Colonic mucosa (tissue), 1 donor: ENCODE measurements around a stretch of chr7.

DNA sequence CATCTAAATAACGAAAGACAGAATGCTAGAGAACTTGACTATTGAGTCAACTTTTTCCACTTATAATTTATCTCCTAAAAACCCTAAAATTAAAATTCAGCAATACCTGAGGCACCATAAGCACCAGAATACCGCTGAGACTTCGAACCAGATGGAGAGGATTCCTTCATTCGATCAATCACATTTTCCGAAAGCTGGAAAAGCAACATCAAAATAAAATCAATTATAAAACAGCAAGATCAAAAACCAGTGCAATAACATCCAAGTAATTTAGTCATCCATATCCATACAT, 11.9 kb downstream of the CHCHD3 start:
- PRO-cap = no peak

DNA sequence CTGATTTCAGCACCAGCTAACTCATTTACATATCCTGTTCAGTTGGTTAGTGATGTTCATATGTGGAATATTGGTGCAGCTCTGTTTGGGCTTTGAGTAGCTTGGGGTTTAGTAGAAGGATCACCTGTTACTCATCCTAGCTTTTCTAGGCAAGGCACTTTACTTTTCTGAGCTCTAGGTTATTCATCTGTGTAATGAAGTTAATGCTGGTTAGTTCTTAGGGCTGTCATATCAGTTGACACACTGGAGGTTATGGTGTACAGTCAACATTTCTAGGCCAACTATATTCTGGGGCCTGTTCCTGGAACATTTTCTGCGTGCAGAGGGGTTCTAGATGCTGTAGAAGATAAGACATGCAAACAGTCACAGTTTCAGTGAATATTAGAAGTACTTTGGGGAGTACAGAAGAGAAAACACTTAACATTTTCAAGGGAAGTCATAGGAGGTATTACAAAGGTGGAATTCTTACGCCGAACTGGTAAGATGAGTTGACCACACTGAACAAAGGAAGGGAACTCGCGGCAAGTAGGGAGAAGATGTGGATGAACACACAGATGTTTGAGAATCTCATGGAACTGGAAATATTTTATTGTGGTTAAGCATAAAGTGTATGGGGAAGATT, 238.6 kb downstream of the EXOC4 start:
- PRO-cap = no peak

DNA sequence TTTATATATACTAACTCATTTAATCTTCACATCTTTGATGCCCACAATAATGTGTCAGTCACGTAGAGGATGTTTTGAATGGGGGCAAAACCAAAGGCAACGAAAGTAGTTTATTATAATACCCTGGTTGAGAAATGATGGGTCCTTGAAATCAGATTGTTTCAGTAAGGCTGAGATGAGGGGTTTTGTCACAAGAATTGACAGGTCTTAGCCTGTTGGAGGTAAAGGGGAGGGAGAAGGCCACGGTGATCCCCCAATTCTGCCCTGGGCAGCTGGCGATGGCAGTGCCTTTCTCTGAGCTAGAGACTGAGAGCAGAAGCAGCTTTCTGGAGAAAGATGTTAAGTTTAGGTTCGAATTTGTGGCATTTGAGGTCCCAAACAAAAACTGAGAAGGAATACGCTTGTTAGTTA, 373.2 kb upstream of the LRGUK start:
- PRO-cap = no peak

GRCh38 chr7:134212745-134213285, 85.7 kb downstream of the LRGUK start:
- PRO-cap = no peak

DNA sequence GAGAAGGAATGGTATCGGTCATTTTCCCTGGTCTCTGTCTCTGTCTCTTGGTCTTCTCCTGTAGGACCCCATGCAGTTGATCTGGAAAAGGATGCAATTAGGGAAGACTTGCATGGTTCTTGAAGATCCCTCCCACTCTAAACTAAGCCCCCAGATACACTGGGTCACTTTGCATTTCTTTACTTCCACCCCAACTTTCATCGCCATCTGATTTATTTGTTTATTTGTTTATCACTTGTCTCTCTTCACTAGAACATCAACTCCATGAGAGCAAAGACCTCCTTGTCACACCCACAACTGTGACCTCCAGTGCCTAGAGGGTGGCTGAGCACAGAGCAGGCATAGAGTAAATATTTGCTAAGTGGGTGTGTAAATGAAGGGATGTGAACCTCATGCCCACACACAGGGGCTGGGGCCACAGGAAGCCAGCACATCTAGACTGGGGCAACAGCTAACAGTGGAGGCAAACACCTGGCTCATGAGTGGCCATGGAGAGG, 40.0 kb downstream of the AKR1B1 start:
- PRO-cap = no peak

DNA sequence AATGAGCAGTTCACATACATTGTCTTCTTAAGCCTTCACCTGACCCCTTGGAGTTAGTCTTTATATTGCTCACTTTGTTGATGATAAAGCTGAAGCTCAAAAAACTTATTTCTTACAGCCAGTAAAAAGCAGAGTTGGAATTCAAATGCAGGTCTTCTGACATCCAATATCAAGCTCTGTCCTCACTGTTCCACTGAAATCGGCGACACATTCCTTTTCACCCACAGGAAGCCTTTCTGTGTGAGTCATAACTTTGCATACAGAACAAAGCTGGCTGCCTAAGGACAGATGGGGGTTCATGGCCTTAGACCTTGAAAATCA, 21.8 kb upstream of the AKR1B1 start:
- PRO-cap = no peak

GRCh38 chr7:134502387-134502938, 24.9 kb upstream of the AKR1B10 start:
- PRO-cap = no peak

- PRO-cap = no peak
These were observed 13.6 kb downstream of the BPGM start for GRCh38 chr7:134660151-134660684.

DNA sequence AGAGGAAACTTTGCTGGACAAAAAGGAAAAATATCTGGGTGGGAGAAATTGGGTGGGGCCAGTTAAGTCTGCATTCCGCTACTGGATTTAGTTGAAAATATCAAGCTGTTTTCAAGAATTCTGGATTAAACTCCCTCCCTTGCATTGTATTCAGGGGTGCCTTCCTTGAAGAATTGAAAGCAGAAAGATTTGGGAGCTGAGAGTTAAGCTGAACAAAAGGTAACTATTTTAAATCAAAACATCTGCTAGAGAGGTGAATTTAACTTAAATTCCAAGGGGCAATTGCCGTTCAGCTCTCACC, 34.1 kb upstream of the CALD1 start:
- PRO-cap = no peak

GRCh38 chr7:135152488-135153135, 4.7 kb downstream of the TMEM140 start:
- PRO-cap = no peak

DNA sequence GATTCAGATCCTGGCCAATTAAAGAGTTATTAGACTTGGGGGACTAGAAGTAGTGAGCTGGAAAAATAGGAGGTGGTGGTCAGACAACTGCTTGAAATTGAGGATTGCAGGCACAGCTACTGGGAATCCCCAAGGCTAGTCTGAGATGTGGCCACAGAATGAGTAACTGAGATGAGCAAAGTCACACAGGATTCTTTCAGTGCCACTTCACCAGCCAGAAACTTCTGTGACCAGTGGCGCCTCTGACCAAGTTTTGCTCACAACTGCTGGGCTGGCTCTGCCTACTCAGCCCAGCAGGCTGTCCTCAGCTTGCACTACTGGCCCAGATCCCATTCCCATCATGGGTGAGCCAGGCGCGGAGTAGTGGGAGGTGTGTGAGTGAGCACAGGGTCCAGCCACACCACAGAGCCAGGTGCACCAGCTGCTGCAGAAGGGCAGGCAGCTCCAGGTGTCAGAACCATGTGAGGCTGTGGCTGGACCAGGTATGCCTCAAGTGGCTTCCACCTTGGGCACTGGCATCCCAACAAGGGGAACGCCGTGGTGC, 29.4 kb downstream of the STRA8 start:
- PRO-cap = unidirectional peak, minus-strand start at position 279 of the sequence

DNA sequence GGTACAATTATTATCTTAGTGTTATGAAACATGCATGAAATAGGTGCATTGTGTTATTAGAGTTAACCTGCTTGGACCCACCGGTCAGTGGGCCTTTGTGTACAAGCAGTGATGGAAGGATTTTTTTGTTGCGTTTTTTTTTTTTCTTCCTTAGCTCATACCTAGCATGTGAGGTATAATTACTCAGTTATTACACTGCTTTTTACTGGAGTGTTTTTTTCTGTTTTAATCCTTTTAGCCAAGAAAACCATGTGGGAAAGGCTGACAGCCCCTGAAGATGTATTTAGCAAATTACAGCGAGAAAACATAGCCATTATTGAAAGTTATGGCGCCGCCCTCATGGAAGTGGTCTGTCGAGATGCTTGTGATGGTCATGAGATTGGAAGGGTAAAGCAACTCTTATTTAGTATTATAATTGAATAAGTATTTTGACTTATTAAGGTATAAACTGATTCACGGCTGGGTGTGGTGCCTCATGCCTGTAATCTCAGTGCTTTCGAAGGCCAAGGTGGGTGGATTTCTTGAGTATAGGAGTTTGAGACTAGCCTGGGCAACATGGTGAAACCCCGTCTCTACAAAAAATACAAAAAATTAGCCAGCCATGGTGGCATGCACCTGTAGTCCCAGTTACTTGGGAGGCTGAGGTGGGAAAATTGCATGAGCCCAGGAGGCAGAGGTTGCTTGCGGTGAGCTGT, 39.6 kb upstream of the STMP1 start:
- PRO-cap = no peak

DNA sequence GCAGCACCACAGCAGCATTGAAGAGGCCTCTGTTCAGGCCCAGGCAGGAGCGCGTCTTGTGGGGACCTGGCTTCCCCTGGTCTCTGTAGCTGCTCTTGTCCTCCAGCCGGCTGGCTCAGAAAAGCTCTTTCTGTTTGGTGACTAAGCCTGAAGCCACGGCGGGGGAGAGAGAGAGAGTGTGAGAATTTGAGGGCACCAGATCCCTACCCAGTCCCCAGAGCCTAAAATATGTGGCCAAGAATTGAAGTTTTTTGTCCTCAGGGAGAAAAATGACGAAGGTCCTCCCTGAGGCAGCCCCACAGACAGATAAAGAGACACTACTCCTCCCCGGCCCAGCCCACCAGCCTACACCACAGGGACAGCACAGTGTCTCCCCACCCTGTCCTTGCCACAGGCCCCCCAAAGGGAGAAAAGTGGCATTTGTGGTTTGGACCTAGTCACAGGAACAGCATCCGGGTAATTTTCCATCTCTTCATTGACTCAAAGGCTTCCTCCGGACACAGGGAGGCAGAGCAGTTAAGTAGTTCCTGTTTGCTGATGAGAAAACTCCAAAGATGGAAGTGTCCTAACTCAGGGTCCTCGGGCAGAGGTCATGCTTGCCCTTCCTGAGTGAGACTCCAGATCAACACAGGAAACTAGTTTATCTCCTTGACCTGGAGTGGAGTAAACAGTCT, 13.3 kb upstream of the FAM180A start:
- PRO-cap = no peak

- PRO-cap = no peak
These were observed 442.8 kb upstream of the MTPN start for GRCh38 chr7:136420092-136420293.

DNA sequence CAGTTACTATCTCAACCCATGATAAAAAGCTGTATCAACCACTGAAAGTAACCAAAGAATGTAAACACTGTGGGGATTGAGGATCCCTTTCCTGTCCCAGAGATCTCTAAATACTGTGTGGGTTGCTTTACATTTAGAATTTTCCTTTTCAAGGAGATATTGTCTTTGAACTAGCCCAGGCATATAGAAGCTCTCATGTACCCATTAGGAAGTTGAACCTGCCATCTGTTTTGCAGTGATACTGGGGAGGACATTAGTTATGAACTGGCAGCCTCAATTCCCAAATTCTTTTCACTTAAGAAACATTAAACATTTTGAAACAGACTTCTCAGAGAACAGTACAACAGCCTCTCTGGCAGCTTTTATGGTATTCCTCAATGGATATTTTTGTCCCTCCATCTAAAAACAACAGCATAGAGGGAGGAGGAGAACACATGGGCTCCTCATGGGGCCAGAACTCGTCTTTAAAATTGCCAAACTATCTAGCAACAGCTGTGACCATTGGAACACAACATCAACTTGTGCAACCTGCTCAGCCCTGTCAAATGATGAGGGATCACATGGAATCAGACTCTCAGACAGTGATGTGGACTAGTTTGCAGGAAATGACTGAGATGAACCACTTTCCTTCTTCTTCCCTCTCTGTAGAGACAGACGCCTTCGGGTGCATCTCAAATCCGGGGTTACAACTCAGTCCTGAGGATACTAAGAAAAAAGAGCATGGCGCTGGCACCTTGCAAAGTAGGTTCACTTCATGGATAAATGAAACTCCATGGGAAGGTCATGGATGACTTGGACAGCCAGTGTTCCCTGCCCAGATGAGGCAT, 24.3 kb upstream of the DGKI start:
- PRO-cap = no peak

- PRO-cap = no peak
These were observed 52.6 kb upstream of the DGKI start for GRCh38 chr7:137899275-137899941.

GRCh38 chr7:137953521-137954255, 48.2 kb downstream of the CREB3L2 start:
- PRO-cap = no peak

DNA sequence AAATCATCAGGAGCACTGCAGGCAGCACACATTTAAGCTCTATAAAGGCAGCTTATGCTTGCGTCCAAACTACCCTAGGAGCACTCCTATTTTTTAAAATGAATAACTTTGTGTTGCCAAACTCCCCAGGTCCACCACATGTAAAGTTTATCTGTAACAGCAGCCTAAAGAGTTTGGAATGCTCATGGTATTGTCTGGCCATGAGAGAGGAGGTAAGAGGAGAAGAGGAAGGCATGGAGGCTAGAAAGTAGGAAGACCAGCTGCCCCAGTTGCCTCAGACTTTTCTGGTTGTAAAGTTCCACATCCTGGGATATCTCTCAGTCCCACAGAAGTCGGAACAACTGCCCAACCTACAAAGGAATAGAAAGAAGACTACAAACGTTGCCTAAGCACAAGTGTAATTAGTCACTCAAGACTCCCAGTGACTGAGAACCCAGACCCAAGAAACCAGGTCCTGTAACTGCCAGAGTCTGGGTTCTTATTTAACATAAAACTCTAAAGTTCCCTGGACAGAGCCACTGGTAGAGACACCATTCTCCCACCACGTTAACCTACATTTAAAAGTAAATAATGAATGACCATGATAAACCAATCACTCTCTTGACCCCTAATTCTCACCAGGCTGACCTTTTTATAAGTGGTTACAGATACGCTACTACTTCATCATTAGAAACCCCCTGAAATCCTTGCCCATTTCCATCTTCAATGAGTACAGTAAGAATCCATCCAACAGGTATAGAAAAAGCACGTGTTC, 47.2 kb downstream of the CREB3L2 start:
- PRO-cap = no peak

GRCh38 chr7:137985213-137985922, 16.5 kb downstream of the CREB3L2 start:
- PRO-cap = unidirectional peak, minus-strand start at chr7:137985751

- PRO-cap = unidirectional peak, plus-strand start at chr7:137986650
These were observed 15.6 kb downstream of the CREB3L2 start for GRCh38 chr7:137985923-137986994.